Transverse colon (tissue), 4 donors: ENCODE measurements around a stretch of chr11.

GRCh38 chr11:75782465-75783002, 14.0 kb downstream of the DGAT2 start:
- PRO-cap = no peak
- RAMPAGE, long total RNA, 4 experiments = no peak in any of the 4 experiments

DNA sequence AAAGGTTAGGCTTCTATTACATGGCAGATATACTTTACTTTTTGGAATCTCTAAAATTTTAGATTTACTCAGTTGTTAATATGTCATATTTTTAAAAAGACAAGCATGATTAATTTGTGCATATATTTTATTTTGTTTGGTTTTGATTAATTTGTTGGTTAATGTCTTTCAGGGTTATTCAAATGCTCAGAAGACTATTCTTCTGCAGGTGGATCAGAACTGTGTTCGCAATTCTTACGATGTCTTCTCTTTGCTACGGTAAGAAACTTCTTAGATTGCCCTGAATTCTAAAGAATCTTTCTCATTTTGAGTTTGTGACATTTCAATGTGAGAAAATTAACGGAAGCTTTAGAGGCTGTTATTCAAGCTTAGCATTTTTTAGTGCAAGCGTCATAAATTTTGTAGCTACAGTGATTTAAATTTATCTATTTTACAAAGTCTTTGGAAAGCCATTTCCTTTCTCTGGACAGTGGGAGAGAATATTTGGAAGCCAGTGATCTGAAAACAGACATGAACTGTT, 96.8 kb downstream of the UVRAG start:
- PRO-cap = no peak
- RAMPAGE, long total RNA, 4 experiments = start-site peak on the plus strand in 1 of 4 experiments, centred at position 366 of the sequence, 17 reads per replicate

DNA sequence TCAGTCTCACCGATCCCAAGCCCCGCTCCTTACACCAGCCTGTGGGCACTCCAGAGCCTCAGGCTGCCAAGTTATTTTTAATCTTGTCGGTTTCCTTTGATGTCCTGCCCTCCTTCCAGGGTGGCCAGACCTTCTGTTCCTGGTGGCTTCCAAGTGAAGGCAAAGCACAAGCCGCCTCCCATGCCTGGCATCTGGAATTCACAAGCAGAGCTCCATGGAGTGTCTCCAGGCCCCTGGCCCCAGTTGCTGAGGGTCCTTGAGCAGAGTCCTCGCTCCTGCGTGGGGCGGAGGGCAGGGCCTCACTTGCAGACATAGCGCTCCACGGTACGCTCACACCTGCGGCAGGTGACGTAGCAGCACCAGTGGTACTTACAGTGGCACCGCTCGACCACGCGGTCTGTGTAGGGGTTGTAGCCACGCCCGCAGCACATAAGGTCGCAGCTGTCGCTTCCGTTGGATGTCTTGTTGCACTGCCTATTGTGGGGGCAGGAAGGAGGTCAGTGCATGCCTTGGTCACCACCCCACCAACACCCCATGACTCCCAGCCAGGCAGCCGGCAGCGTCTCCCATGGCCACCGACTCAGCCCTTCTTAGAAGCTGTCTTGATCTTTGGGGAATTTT, 19.4 kb downstream of the WNT11 start:
- PRO-cap = no peak
- RAMPAGE, long total RNA, 4 experiments = no peak in any of the 4 experiments

- PRO-cap = no peak
- RAMPAGE, long total RNA, 4 experiments = no peak in any of the 4 experiments
Observed at GRCh38 chr11:76351055-76351438, 29.9 kb downstream of the THAP12 start.

GRCh38 chr11:76629970-76630816, 40.4 kb downstream of the LRRC32 start:
- PRO-cap = no peak
- RAMPAGE, long total RNA, 4 experiments = no peak in any of the 4 experiments

DNA sequence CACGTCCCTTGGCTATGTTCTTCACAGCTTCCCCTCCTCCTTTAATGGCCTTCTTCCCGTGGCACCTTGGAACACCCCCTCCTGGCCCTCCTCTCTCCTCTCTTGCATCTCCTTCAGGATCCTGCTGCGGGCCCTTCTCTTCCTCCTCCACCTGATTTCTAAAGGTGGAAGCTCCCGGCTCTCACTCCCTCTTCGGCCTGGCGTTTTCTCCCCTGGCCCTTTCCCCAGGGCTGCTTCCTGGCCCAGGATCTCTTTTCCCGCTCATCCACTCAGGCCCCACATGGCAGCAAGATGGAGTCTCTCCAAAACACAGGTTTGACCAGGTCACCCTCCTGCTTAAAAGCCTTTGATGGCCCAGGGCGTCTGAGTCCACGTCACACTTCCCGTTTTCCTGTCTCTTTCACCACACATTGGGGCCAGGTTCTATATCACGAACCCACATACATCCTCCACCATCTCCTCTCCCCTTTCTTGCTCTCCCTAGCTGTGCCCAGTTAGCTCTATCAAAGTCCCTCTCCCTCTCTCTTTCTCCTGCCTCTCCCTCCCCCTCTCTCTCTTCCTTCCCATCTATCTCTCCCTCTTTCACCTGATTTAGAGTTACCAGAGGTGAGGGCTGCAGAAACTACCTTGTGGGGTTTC, 7.7 kb upstream of the LRRC32 start:
- PRO-cap = no peak
- RAMPAGE, long total RNA, 4 experiments = no peak in any of the 4 experiments

DNA sequence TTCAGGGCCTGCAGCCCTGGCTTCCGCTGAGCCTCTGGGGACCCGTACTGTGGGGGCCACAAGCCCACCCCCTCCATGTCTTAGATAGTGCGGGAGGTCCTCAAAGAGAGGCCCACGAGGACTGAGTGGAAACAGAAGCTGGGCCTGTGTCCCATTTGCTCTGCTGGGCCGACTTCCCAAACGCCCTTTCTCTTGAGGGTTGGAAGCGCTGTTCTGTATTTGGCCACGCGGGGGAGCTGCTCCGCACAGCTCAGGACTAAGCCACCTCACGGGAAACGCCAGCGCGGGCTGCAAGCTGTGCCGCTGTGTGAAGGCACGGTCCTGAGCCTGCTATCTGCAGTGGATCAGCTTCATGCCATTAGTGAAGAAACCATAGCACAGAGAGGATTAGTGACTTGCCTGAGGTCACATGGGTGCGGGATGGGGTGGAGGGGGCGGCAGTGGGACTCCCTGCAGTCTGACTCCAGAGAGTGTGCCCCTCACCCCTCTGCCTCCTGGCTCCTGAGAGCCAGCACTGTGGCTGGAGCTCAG, 51.2 kb upstream of the LRRC32 start:
- PRO-cap = no peak
- RAMPAGE, long total RNA, 4 experiments = no peak in any of the 4 experiments

- PRO-cap = bidirectional peak, plus-strand start at chr11:76823895, minus-strand start at chr11:76823717
- RAMPAGE, long total RNA, 4 experiments = no peak in any of the 4 experiments
Observed at GRCh38 chr11:76823290-76824018, 37.3 kb upstream of the ACER3 start.

- PRO-cap = bidirectional peak, plus-strand start at chr11:77072476, minus-strand start at chr11:77072331
- RAMPAGE, long total RNA, 4 experiments = no peak in any of the 4 experiments
Observed at GRCh38 chr11:77071940-77072751, 5.4 kb downstream of the CAPN5 start.

- PRO-cap = no peak
- RAMPAGE, long total RNA, 4 experiments = start-site peak on the plus strand in 1 of 4 experiments, at chr11:77192317-77192425 at its widest, 5 reads per replicate
Observed at GRCh38 chr11:77191350-77192387, 63.6 kb downstream of the MYO7A start.

GRCh38 chr11:77471317-77472148, 2.4 kb downstream of the PAK1 start:
- PRO-cap = bidirectional peak, plus-strand start at chr11:77472088, minus-strand start at chr11:77471924
- RAMPAGE, long total RNA, 4 experiments = no peak in any of the 4 experiments

DNA sequence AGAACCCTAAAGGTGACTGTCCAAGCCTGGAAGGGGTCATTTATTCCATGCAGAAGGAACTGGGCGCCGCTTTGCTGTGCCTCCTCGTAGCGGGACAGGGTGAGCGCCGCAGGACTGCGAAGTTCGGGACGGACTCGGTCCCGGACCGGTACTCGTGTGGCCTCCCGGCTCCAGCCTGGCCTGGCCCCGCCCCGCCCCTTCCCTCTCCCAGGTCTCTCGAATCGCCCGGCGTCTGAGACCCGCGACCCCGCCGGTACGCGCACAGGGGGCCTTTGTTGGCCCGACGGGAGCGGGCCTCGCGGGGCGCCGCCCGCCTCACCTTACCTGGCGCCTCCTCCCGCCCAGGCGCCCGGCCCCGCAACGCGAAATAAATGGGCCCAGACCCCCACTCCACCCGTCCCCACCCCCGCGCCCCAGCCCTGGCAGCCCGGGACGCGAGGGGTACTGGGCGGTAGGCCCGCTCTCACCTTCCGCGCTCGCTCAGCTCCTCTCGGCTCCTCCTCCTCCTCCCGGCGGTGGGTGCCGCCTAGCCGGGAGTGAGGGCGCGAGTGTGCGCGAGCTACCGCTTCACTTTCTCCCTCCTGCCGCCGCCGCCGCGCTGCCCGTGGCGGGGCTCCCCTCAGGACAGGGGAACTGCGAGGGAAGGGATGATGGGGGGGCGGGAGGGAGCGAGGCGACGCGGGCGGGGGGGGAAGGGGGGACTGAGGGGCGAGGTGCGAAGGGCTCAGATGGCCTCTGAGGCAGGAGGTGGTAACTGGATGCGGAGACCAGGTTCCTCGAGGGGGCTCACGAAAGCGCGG, 609 bp downstream of the PAK1 start:
- PRO-cap = bidirectional peak, plus-strand start at position 570 of the sequence, minus-strand start at position 177 of the sequence
- RAMPAGE, long total RNA, 4 experiments = start-site peak on the minus strand in 4 of 4 experiments, centred at positions 478 to 608 of the sequence, 17 to 2,945 reads per replicate

- PRO-cap = no peak
- RAMPAGE, long total RNA, 4 experiments = no peak in any of the 4 experiments
Observed at GRCh38 chr11:77590702-77590970, 883 bp downstream of the AQP11 start.

- PRO-cap = no peak
- RAMPAGE, long total RNA, 4 experiments = no peak in any of the 4 experiments
Observed at GRCh38 chr11:77642040-77642613, 4.5 kb upstream of the CLNS1A start.

DNA sequence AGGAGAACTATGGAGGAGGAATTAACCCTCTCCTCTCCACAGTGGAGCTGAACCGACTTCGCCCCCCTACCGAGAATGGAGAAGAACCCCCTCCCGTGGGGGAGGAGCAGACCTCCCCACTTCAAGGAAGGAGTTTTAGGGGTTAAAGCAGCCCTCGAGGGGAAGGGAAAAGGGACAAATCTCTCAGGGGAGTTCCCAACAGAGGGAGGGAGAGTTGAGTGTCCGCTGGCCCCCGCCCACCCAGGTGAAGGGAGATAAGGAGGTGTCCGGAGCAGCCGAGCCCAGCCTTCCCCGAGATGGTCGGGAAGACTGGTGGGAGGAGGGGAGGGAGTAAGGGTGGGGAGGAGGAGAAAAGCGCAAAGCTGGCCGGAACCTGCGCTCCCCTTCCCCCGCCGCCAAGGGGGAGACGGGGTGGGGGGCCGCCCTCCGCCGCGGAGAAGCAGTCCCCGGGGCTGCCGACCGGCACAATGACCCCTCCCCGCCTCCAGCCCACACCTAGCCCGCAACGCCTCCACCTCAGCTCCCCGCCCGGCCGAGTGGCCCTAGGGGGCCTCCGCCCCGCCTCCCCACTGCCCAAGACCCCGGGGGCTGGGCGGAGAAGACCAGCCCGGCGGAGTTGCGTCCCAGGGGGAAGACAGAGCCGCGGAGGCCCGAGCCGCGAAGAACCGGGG, 601 bp downstream of the RSF1 start:
- PRO-cap = no peak
- RAMPAGE, long total RNA, 4 experiments = no peak in any of the 4 experiments

GRCh38 chr11:77821574-77821884, 585 bp downstream of the AAMDC start:
- PRO-cap = no peak
- RAMPAGE, long total RNA, 4 experiments = no peak in any of the 4 experiments

GRCh38 chr11:78022303-78022985, 632 bp downstream of the KCTD14 start:
- PRO-cap = unidirectional peak, plus-strand start at chr11:78022495; bidirectional peak, plus-strand start at chr11:78022574, minus-strand start at chr11:78022542
- RAMPAGE, long total RNA, 4 experiments = no peak in any of the 4 experiments

DNA sequence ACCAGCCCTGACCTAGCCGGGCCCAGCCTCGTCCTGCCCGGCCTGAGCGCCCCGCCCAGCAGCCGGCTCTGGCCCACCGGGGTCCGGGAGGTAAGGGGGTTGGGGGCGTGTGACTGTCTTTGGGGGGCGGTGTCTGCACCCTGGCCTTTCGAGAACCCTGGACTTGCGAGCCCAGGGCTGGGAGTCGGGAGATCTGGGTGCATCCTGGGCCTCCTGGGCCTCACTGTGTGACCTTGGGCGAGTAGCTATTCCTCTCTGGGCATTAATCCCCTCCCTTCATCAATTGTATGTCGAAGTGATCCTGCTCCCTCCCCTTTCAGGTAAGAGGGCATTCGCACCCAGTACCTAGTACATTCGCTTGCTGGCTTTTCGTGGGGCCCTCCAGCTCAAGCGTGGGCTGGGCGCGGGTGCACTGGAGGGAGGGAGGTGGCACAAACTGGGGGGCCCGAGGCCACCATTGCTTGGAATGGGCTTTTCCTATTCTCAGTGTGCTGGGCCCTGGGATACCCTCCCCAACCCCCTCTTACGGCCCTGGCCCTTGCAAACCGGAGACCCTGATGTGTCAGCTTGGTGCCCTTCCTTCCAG, 442 bp downstream of the USP35 start:
- PRO-cap = no peak
- RAMPAGE, long total RNA, 4 experiments = no peak in any of the 4 experiments

DNA sequence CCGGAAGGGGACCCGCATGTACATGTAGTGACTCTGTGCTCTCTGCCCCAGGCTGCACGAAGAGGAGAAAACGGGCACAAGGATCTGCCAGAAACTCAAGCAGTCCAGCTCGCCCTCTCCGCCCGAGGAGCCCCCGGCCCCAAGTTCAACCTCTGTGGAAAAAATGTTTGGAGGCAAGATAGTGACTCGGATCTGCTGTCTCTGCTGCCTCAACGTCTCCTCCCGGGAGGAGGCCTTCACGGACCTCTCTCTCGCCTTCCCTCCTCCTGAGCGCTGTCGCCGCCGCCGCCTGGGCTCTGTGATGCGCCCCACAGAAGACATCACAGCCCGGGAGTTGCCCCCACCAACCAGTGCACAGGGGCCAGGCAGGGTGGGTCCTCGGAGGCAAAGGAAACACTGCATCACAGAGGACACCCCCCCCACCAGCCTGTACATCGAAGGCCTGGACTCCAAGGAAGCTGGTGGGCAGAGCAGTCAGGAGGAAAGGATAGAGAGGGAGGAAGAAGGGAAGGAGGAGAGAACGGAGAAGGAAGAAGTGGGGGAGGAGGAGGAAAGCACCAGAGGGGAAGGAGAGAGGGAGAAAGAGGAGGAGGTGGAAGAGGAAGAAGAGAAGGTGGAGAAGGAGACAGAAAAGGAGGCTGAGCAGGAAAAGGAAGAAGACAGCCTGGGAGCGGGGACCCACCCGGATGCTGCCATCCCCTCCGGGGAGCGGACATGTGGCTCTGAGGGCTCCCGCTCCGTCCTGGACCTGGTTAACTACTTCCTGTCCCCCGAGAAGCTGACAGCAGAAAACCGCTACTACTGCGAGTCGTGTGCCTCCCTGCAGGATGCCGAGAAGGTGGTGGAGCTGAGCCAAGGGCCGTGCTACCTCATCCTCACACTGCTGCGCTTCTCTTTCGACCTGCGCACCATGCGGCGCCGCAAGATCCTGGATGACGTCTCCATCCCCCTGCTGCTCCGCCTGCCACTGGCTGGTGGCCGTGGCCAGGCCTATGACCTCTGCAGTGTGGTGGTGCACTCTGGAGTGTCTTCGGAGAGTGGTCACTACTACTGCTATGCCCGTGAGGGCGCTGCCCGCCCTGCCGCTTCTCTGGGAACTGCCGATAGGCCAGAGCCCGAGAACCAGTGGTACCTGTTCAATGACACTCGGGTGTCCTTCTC, 21.1 kb downstream of the USP35 start:
- PRO-cap = no peak
- RAMPAGE, long total RNA, 4 experiments = start-site peak on the plus strand in 2 of 4 experiments, centred at positions 439 to 452 of the sequence, 15 to 16 reads per replicate

- PRO-cap = no peak
- RAMPAGE, long total RNA, 4 experiments = no peak in any of the 4 experiments
Observed at GRCh38 chr11:78220930-78221267, 32.2 kb downstream of the USP35 start.